ENCODE measurements around a stretch of chr17.

DNA sequence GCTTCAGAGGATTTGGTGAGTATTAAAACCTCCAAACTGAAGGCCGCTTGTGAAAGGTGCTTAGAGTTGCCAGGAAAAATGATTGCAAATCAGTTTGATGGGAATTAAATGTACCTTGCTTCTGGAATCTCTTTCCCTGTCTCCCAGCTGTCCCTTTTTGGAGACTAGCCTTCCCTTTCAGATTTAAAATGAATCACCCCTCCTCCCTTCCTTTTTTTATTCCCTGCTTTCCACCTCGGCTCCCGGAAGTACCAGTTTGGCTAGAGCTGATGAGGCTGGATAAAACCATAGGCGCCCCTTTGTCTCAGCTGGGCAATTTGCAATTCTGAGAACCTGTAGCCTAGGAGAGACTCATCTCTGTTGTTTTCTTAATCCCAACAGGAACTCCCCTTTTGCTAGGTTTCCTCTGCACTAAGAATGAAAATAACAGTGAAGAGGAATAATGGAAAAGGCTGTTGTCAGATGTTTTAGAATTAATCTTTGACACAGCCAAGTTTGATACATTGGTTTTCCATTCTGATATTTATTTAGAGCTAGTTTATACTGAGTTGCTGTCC, 27.5 kb downstream of the KAT7 start:
- PRO-cap = bidirectional peak, plus-strand start at position 395 of the sequence, minus-strand start at position 190 of the sequence

DNA sequence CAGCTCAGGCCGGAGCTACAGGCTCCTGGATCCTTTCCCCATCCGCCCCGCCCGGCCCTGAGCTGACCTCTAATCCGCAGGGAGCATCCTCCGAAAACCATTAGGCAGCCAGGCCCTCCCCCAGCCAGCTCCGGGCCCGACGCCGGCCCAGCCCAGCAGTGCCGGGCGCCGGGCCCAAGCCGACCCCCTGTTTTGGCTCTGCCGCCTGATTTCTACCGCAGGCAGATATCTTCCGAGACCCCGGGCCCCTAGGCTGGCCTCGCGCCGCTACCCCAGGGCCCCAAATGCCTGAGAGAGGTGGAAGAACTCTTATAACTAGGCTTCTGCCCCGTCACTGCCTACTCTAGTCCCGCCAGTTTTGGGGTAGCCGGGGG, 42.6 kb upstream of the TAC4 start:
- PRO-cap = unidirectional peak, minus-strand start at position 71 of the sequence

DNA sequence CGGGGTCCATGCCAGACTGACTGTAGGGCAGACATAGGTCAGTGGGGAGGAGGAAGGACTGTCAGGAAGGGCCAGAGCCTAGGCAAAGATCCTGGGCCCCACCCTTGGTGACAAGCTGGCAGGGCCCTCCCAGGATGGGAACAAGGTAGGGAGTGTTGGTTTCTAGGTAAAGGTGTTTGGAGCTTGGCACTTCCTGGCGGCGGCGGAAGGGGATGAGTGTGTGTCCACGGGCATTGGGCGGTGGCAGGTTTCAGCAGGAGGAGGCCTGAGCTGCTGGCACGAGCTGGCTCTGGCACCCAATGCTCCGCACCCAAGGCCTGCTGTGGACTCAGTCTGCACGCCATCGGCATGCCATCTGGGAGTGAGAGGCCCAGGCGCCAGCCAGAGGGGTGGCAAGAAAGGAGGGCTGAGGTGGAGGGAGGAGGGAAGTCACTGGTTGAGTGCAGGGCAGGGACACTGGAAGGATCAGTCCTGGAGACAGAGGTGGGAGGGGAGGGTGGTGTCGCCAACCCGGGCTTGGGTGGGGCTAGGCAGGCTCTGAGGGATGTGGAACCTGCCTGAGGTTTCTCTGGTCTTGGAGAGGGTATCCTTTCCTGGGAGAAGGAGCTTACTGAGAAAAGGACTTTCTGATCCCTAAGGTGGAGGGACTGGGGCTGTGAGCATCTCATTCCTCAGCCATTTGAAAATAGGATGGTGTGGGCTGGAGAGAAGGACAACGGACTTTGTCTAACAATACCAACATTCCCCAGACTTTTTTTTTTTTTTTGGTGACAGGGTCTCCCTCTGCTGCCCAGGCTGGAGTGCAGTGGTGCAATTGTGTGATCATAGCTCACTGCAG, 47.0 kb upstream of the TAC4 start:
- PRO-cap = no peak

GRCh38 chr17:49987819-49988291, 7.2 kb downstream of the DLX3 start:
- PRO-cap = no peak

GRCh38 chr17:50063849-50064329, 8.0 kb downstream of the ITGA3 start:
- PRO-cap = no peak

- PRO-cap = no peak
These were observed 992 bp upstream of the PDK2 start for GRCh38 chr17:50094106-50094612.

DNA sequence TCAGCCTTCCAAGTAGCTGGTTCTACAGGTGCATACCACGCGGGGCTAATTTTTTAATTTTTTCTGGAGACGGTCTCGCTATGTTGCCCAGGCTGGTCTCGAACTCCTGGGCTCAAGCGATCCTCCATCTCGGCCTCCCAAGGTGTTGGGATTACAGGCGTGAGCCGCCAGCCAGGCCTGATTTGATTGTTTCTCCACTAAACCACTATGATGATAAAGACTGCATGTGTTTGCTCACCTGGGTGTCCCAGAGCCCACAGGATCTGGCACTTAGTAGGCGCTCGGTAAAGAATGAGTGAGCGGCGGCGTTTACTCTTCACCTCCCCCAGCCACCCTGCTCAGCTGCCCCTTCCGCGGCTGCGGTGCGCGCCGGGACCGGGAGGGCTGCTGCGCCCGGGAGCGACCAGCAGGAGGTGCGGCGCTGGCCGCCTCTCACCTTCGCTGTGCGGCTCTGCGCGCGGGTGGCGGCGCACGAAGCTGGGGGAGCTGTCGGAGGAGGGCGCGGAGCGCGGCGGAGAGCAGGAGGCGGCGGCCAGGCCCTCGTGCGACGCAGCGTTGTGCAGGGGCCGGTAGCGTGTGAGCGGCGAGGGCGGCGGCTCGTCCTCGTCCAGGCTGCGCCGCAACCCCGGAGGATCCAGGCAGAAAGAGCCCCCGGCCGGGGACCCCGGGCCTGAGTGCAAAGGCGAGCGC, 12.8 kb downstream of the SAMD14 start:
- PRO-cap = bidirectional peak, plus-strand start at position 444 of the sequence, minus-strand start at position 297 of the sequence

DNA sequence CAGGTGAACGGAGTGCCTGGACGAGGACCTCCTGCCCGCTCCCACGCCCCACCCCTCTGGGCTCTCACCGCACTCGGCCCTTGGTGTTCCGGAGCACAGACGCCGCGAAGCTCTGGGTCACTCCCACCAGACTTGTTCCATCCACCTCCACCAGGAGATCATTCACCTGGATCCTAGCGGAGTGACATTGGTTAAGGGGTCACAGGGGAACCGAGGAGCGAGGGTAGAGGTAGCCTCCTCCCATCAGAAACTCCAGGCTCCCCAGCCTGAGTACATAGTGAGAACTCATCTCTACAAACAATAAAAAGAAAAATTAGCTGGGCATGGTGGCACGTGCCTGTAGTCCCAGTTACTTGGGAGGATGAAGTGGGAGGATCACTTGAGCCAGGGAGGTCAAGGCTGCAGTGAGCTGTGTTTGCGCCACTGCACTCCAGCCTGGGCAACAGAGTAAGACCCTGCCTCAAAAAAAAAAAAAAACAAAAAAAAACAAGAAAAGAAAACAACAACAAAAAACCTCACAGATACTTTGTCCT, 9.2 kb downstream of the PPP1R9B start:
- PRO-cap = no peak

DNA sequence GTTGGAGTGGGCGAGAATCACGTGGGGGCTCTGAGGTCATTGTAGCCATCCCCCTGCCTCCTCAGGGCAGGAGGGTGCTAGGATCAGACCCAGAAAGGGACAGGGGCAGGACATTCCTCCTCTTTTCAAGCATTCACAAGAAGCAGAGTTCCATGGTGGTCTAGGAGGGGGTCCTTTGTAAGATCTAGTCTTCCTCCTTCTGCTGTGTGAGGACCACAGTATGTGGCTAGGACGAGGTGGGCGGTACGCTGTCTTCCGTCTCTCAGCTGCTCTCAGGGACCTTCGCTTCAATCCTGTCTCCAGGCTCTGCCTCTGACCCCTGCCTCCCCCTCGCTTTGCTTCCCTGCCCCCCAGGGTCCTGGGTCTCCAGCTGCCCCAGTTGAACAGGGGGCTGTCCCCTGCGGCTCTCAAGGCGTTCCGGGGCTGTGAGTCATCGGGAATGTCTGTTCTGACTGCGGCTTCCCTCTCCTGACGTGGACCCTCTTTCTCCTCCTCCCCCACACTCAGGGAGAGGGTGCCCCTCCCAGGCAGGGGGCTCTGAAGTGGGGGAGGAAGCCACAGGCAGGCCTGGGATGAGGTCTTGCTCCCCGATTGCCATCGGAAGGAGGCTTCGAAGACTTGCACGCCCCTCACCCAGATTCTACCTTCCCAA, 8.8 kb upstream of the COL1A1 start:
- PRO-cap = unidirectional peak, minus-strand start at position 308 of the sequence

GRCh38 chr17:50211552-50212139, 10.2 kb upstream of the COL1A1 start:
- PRO-cap = no peak

DNA sequence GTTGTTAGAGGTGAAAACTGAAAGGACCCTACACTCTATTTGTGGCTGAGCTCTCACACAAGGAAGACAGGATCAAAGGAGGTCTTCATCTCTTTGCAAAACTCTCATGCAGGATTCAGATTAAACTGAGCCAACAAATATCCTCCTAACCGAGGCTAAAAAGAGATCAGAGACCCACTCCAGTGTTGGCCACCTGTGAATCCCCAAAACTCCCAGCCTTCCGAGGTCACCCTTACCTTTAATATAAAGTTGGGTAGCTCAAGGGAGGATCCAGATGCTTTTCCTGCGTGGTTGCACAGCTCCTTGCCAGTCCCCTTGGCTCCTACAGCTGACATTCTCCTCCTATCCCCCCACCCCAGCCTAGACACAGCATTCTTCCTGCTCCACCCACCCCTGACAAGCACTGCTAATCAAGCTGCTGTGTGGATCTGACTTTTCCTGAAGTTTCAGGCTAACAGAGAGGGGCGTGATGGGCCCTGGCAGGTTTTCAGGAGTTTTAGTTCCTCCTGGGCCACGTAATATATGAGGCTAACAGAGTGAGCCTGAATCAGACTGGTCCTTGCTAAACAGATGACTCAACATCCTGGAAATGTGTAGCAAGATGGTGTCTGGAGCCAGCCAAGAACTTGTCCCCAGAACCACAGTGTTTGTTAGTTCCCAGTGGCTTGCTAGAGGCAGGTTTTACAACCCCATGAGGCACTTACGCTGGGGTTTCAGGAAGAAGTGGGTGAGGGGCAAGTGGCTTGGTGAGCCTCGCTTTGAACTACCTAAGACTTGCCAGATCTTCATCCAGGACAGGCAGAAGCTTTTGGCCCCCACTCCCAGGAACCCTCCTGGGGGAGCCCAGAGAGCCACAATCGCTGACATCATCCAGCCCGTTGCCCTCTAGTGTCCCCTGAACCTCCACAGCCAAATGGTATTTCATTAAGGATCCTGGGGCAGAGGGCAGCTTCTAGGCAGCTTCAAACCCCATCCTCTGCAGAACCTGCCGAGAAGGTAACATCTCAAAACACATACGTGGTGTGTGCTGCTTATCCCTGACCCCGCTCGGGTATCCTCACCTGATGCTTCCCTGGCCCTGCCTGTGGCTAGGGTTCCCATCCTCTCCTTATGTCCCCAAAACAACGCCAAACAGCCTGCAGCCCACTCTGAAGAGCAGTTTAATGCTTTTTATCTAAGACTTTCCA, 15.8 kb downstream of the TMEM92 start:
- PRO-cap = no peak

DNA sequence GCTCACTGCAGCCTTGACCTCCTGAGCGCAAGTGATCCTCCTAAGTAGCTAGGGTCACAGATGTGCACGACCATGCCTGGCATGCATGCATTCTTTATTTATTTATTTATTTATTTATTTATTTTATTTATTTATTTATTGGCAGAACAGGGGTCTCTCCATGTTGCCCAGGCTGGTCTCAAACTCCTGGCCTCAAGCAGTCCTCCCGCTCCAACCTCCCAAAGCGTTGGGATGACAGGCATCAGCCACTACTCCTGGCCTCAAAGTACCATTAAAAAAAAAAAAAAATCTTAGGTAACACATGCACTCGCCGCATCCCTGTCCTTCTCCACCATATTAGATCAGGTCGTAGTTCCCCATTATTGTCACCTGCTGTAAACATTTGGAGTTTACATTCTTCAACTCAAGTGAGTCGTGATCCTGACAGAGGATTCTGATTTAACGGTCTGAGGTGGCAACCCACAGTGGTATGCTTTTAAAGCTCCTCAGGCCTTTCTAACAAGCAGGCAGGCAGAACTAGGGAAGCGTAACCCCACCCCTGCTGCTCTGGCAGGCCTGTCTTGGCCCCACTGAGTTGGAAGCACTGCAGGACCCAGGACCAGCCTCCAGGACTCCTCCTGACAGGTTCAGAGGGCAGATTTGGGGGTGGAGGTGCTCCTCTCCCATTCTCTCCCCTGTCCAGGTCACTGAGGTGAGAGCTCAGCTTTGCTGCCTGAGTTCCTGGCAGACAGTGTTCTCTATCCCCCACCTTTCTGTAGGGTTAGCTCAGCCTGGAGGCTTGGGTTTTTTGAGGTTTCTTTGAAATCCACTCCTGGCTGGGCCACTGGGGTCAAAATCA, 9.9 kb downstream of the MRPL27 start:
- PRO-cap = no peak

GRCh38 chr17:50466820-50467468, 1.7 kb downstream of the CHAD start:
- PRO-cap = no peak

DNA sequence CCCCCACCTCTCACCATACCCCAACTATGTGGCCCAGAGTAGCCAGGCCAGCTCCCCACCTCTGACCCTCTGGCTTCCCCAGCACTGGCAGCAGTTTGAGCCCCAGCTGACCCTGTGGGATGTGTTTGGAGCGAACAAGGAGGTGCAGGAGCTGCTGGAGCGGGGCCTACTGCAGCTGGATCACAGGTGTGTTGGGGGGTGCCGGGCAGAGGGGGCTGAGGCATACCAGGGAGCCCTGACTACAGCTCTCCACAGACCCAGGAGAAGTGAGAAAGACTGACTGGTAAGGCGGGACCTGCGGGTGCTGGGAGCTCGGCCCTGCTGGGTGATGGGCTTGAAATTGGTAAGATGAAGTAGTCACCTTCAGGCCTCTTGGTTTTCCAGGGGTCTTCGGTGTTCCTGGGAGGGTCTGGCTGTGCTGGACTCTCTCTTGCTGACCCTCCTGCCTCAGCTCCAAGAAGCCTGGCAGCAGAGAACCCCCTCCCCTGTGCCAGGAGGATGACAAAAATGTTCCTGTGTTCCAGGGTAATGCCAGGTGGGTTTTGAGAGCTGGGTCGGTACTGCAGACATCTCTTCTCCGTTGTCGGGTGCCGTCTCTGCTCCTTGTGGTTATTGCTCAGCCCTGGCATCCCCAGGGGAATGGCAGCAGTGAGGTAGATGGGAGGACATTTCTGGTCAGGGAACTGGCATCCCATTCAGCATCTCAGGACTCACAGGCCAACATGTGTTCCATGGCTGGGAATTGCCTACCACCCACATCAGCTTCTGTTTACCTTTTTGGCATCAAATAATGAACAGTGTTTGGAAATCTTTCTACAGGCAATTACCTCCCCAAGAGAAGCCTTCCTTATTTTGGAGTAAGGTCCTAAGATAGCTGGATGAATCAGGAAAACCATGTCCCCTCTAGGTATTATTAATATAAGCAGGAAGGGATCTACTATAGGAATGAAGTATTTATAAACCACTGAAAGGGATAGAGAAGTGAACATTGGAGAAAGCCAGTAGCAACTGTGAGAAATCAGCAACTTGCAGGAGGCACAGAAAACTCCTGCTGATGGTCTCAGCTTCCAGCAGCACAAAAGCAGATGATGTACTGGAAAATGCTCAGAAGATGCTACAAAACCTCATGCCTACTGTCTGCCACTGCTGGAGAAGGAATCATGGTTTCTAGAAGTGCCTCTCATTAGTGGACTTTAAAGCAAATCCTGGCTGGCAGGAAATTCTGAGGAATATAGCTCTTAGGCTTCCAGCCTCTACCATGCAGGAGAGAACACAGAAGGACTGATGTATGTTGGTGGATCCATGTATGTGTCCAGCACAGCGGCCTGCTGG, 6.2 kb downstream of the RSAD1 start:
- PRO-cap = no peak

DNA sequence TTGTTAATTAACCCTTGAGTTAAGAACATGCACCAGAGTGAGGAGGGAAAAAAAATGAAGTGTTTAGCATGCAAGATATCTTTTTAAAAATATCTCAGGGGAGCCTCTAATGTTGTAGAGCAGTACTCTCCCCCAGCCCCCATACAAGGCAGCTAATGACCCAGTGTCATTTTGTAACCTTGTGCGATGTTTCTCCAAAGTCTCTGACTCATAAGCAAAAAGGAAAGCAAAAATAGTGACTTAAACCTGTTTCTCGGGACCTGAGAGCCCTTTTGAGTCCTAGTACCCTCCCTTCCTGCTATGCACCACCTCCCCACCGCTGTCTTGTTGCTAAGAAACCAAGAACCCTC, 2.8 kb downstream of the MYCBPAP start:
- PRO-cap = no peak

DNA sequence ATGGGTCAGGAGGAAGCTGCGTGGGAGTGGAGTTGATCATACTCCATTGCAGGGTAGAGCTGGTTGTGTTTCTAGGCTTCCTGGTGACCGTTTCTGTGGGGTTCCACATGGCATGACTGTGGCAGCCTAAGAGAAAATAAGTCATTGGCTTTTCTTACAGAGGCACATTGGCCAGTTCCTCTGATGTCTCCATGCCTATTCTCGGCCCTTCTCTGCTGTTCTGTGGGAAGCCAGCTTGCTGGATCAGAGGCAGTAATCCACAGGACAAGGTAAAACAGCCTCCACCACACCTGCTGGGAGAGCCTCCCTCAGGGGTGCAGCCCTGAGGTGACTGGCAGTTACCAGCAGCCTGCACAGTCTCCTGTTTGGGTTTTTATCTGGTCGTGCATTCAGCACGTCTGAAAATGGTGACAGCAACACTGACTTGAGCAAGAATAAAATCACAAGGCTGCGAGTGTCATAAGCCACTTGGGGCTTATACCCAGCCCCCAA, 10.7 kb upstream of the EPN3 start:
- PRO-cap = no peak

- PRO-cap = no peak
These were observed 3.4 kb upstream of the SPATA20 start for GRCh38 chr17:50543398-50544100.

DNA sequence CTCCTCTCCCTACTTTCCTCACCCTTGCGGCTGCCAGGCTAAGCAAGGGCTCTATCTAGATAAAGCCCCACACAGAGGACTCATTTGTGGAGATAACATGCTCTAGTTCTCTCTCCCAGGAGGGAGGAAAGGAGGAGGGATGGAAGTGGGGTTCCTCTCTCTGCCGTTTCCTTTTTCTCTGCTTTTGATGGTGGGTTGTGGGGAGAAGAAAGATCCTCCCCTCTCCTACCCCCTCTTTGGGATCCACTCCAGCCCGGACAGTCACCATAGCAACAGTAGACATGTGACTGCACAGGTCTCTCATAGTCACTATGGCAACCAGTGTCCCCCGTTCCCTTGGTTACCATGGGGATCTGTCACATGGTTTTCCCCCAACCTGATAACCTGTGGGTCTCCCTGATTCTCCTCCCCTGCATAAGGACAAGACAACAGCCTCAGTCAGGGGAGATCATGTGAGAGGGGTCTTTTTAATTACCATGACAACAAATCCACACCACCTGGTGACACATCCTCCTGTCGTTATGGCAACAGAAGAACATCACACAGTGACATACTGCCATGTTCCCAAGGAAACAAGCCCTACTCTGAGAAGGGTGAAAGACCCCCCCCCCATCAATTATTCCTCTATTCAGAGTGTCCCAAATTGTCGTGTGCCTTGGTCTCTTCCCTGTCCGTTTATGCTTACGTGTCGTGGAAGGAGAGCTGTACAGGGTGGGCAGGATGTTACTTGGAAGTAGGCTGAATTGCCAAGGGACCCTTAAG, 5.4 kb downstream of the CACNA1G start:
- PRO-cap = no peak

DNA sequence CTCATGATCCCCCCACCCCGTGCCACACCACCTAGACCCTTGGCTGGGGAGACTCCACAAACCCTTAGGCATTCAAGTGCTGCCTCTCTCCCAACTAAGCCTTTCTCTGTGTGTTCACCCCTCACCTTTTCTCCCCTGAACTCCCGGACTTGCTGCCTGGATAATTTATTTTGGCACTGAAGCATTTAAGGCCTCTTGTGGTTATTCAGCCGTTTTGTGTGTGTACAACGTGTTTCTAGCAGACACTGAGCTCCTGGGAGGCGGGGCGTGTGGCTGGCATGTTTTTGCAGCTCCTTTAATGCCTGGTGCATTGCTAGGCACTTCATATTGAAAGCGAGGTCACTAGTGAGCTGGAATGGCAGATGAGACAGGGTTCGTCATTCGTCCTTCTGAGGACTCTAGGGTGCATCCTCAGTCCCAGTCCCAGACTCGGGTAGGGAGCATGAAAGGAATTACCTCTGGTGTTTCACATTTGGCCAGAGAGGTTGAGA, 28.8 kb downstream of the CACNA1G start:
- PRO-cap = no peak

GRCh38 chr17:50621353-50622102, 13.2 kb upstream of the ABCC3 start:
- PRO-cap = no peak

Data from WTC11 (cell line).